WTC11 (cell line): ENCODE measurements around the genes JOSD1, APOBEC3B, APOBEC3F and APOBEC3G.

- PRO-cap = no peak
These were observed 13.5 kb downstream of the EIF3L start for GRCh38 chr22:37862653-37863282.

- PRO-cap = no peak
These were observed 9.8 kb upstream of the MICALL1 start for GRCh38 chr22:37896170-37896741.

DNA sequence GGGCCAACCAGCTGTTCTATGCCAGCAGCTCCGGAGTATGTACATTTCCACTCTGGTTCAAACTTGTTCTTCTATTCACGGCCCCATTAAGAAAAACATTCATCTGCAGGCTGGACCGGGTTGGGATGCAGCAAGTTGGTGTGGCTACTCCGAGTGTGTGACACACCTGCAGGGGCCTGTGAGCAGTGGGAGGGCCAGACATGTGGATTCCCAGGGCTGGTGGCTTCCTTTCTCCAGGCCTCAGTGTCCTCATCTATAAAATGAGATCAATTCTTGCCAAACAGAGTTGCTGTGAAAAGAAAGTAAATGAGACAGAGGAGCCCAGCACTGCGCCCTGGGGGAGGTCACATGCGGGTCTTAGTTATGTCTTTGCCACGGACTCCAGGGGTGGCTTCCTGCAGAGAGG lies 5.1 kb downstream of the MICALL1 start:
- PRO-cap = no peak

DNA sequence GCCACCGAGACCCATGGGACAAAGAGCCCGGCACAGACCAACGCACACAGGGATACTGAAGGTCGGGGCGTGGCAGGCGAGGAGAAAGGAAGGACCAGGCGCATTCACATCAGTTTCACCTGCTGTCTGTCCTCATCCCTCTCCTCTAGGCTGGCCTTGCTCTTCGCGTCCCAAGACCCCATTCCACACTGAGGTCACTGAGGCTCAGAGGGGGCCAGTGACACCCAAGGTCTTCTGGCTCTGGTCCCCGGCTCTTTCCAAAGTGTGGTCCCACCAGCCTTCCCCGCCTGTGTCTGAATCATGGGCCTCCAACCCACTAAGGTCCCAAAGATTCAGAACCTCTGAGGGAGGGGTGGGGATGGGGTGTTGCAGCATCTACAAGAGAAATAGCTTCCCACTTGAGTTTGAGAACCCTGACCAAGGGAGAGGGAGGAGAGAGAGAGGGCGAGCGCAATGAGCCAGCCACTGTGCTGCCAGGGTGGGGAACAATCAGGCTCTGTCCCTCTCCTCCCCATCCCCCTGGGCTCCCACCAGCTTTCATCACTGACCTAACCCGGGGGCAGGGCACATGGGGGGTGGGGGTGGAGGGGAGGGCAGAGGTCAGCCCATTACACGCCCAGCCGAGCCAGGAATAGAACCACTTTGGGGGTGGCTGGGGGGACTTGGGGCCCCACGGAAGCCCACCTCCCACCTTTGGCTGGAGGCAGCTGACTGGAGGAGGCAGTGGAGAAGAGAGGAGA lies 7.1 kb upstream of the PICK1 start:
- PRO-cap = no peak

DNA sequence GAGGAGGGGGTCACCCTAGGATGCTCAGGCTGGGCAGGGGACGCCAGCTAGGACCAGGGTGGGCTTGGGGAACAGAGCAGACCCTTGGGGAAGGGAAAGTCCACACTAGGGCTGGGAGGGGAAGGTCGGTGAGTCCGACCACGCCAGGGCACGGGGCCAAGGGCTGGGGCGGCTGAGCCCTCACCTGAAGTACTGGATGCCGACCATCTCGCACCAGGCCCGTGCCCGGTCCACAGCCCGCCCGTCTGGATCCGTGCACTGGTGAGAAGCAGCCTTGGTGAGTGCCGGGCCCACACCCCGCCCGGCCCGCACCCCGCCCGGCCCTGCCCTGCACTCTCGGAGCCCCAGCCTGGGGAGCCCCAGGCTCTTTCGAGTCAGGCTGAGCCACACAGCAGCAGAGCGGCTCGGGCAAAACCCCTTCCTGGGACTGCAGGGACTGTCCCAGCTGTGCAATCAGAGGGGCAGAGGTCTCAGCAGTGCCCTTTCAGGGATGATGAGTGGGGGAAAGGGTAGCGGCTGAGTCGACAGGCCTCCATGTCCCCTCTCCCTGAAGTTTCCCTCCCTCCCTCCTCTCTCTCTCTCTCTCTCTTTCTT lies 1.9 kb upstream of the BAIAP2L2 start:
- PRO-cap = no peak

DNA sequence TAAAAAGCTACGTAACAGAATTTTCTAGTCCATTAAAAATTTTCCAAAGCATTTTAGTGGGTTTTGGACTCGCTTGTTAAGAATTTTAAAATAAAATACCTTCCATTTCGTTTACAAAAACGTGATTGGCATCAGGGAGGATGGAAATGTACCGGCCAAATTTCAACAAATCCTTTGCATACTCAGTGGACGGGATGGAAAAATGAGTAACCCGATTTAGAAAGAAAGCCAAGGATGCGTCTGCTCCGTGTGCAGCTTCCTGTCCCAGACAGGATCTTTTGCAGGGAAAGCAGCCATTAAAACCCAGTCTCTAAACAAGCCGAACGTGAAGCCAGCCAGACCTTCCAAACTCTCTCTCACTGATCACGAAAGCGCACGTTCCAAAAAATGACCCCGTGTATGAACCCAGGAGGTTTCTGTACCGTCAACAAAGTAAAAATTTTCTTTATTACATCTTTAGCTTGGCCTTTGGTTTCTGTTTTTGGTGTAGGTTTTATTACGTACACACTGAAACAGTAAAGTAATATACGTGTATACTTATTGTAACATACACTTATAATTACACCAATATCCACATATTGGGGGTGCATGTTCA lies 15.5 kb downstream of the TMEM184B start:
- PRO-cap = no peak

DNA sequence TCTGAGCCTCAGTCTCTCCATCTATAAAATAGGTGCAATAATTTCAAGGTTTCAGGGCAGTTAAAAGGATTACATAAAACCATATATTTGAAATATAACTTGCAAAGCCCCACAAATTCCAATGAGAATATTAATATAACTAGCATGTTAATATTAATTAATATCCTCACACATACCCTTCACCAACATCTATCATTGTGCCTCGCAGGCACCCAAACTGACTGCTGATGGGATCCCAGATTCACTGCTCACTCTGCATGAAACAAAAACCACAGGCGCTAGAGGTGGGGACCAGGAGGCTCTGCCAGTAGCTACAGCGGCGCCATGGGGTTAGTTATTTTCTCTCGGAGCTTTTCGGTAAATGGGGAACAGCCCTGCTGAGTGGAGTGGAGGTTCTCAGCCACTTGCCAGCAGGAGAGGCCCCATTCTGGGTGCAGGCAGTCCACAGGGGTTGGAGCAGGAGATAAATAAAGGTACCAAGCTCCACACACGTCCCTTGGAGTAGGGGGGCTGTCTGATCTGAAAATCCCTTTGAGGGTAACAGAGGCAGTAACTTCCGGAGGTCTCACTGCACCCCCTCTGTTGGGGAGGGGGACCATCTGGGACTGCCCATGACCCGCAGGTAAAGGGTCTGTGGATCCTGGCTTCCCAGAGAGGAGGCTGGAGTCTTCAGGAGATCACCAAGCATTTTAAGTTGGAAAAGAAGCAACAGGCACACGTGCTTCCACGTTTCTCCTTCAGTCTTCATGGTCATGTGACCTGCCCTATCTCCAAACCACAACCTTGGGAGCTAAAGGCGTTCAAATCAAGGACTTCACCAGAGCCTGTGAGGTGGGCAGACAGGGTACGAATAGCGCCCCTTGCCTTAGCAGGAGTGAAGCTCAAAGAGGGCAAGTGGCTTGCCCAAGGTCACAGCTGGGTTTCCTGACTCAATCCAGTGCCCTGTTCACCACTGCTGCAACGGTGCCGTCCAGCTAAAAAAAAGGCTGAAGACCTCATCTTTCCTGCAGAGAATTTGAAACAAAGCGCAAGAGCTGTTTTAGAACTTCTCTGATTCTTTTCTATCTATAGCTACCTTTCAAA lies 6.9 kb downstream of the TMEM184B start:
- PRO-cap = no peak

DNA sequence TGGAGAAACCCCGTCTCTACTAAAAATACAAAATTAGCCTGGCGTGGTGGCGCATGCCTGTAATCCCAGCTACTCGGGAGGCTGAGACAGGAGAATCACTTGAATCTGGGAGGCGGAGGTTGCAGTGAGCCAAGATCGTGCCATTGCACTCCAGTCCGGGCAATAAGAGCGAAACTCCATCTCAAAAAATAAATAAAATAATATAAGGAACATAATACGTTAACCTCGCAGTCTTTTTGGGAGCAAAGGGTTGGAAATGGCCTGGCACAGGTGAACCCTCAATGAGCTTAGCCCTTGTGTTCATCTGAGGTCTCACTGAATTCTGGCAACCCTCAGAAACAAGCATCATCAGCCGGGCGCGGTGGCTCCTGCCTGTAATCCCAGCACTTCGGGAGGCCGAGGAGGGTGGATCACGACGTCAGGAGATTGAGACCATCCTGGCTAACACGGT lies 15.2 kb upstream of the TMEM184B start:
- PRO-cap = no peak

- PRO-cap = no peak
These were observed 13.4 kb downstream of the KDELR3 start for GRCh38 chr22:38480905-38482063.

DNA sequence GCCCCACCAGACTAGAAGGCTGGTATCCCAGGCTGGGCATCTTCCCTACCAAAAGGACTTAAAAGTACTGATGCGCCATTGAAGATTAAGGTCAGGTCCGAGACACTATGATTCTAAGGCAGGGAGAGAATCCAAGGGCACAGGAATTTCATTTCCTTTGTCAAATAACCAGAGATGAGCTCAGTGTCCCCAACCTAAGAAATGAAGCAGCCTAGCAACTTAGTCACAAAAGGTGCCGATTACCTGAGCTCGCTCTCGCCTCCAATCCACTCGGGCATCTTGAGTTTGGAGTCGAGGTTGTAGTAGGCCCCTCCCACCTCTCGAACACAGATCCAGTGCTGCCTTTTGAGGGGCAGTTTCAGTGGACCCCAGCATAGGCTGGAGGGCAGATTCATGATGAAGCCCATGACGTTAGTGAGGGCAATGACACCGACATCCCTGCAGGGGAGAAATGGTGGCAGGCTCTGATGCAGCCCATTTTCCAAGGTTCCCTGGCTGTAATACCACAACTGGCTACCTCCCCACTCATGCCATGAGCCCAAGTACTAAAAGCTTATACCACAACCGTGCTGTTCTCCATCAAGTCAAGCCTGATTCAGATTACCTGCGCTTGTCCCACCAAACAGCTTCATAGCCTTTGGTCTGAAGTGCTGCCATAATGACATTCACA lies 7.1 kb downstream of the TOMM22 start:
- PRO-cap = no peak

- PRO-cap = bidirectional peak, plus-strand start at chr22:38700645, minus-strand start at chr22:38700667; bidirectional peak, plus-strand start at chr22:38701119, minus-strand start at chr22:38700940
These were observed at the start of gene JOSD1 for GRCh38 chr22:38700140-38701232. JOSD1 (minus strand) TSS chr22:38700943.

DNA sequence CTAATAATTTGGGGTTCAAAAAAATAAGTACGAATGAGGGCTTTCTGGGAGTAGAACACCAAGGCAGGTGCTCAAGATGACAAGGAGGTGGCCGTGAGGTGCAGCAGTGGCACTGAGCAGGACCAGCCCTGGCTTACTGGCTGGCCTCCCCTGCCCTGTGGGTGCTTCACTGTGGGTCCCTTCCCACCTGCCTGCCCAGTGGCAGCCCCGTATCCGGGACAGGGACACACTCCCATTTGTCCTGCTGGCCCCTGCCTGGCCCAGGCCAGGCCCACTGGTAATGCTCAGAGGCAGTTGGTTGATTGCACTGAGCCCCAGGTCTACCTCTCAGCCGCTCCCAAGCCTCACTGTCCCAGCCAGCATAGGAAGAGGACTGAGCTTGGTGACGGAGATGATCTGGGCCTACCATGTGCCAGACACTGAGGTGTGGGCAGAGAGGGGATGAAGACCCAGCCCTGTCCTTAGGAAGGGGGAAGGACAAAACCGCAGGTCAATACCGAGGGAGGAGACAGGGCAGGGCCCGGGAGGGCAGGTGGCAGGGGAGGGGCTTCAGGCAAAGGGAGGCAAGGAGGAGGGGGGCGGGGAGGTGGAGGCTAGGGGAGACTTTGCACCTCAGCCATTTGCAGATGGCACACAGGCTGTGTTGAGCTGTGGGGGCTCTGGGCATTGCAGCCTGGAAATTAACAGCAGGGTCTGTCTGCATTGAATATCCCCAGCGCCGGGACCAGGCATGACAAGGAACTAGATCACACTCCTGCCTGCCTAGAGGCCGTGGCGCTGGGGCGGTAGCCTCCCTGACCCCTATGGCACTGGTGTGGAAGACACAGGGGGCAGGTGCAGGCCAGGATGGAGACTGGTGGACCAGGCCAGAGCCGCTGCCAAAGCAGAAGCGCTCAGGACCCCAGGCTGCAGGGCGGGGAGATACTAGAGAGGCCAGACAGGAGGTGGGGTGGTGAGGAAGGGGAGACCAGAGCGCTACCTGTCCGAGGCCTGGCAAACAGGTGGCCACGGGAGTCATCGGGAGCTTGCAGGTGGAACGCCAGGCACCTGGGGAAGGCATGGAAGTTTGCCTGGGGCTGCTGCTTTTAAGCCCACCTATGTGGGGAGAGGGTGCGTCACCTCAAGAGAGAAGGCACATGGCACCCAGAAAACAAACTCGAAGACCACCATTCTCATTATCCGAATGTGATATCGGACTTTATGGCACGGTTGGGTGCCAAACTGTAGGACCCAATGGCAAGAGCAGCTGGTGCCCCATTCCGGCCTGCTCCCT lies 11.7 kb downstream of the CBX6 start:
- PRO-cap = no peak

DNA sequence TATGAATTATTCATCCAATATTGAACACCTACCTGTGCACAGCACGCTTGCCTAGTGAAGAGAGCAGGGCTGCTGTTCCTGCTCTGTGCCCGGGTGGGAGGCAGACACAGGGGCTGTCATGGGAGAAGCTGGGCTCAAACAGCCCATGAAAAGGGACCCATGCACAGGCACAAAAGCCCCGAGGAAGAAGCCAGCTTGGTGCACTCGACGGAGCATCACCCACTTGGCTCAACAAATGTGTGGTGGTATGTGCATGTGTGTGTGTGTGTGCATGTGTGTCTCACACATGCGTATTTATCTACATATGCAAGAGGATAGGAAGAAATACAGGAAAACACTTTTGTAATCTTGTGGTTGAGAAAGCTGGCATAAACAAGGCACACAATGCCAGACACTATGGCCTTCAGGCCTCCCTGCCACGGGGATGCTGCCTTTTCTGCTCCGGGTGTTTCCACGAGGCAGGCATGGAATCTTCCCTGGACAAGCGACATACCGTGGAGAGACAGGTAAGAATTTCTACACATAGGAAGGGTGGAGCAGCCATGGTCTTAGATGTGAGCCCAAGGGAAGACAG lies 5.0 kb upstream of the APOBEC3A start:
- PRO-cap = no peak

GRCh38 chr22:38953869-38954500 lies 3.4 kb upstream of the APOBEC3A start:
- PRO-cap = no peak

DNA sequence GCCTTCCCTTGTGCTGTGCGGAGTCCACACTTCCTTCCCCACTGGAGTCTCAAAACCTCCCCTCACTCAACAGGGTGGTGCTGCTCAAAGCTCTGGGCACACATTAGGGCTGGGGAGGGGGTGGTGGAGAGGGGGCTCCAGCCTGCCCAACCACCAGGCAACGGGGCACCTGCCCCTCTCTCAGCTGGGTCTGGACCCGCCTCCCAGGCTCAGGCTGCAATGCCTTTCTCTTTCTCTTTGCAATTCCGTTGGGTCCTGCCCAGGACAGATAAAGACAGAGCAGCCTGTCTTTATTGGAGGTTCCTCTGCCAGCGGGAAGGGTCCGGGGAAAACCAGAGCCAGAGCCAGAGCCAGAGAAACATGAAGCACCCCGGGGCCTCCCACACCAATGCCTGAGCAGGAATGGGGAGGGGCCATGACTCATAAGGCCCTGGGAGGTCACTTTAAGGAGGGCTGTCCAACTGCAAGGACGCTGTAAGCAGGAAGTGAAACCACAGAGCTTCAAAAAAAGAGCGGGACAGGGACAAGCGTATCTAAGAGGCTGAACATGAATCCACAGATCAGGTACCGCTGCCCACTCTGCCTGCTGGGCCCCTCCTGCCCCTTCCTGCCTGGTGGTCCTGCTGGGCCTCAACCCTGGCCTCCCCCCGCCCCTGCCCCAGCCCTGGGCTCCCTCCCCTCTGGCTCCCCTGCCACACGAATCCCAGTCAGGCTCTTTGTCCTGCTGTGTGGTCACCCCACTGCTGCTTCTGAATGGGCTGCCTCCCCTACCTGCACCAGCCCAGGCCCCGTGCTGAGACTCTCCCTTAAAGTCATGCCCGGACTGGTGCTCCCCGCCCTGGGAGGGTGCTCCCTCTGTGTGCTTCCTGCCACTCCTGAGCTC lies at the start of gene APOBEC3B:
APOBEC3B (plus strand) TSS at position 441 of the 883 bp plus-strand sequence.
- PRO-cap = unidirectional peak, plus-strand start at position 494 of the sequence

DNA sequence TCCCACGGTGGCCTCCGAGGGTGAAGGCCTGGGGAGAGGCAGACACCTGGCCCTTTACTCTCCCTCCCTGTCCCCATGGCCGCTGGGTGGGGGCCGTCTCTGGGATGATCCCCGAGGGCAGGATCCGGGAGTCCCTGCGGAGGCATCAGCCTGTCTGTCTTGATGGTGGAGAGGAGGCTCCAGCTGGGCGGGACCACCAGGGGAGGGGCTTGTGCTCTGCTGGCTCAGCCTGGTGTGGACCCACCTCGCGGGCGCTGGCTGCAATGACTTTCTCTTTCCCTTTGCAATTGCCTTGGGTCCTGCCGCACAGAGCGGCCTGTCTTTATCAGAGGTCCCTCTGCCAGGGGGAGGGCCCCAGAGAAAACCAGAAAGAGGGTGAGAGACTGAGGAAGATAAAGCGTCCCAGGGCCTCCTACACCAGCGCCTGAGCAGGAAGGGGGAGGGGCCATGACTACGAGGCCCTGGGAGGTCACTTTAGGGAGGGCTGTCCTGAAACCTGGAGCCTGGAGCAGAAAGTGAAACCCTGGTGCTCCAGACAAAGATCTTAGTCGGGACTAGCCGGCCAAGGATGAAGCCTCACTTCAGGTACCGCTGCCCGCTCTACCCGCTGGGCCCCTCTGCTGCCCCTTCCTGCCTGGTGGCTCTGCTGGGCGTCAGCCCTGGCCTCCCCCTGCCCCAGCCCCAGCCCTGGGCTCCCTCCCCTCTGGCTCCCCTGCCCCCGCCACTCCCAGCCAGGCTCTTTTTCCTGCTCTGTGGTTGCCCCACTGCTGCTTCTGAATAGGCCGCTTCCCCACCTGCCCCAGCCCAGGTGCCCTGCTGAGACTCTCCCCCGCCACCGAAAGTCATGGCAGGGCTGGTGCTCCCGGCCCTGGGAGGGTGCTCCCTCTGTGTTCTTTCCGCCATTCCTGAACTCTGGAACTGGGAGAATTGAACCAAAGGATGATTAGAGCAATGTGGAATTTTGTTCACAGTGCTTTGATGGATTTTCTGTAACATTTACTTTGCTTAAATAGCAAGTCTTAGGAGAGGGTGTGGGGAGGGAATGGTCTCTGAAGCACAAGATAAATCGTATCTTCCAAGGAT lies at the start of gene APOBEC3F:
APOBEC3F (plus strand) TSS at position 472 of the 1,083 bp plus-strand sequence.
- PRO-cap = bidirectional peak, plus-strand start at position 547 of the sequence, minus-strand start at position 265 of the sequence; unidirectional peak, minus-strand start at position 645 of the sequence

GRCh38 chr22:39076813-39077419 lies at the start of gene APOBEC3G:
APOBEC3G (plus strand) TSS chr22:39077275.
- PRO-cap = no peak

DNA sequence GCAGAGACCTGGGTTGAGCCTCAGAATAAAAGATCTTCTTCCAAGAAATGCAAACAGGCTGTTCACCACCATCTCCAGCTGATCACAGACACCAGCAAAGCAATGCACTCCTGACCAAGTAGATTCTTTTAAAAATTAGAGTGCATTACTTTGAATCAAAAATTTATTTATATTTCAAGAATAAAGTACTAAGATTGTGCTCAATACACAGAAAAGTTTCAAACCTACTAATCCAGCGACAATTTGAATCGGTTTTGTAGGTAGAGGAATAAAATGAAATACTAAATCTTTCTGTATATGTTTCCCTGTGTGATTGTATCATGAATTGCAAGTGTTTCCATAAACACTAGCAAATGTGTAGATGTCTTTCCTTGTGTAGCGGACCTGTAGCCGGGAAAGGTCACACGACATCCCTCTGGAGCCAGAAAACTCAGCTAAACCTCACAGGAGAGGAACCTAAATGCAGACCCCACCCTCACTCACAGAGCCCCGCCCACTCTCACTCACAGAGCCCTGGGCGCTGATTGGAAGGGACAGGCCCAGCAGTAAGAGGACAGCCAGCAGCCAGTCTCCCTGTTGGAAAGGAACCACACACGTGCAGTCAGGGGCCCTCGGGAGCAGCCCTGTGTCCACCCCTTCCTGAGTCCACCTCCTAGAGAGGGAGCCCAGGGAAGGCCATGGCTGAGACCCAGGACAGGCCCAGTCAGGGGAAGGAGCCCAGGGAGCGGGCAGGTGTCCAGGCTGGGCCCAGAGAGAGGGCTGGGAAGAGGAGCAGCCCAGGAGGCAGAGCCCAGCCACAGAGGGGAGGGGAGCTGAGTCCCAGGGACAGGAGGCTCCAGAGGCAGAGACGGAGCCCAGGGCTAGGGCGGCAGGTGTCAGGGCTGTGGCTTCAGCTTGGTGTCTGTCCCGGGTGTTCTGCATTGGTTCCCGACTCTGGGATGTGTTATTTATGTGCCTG lies 9.3 kb upstream of the APOBEC3H start:
- PRO-cap = unidirectional peak, plus-strand start at position 570 of the sequence

- PRO-cap = bidirectional peak, plus-strand start at chr22:39171337, minus-strand start at chr22:39171266
These were observed 18.6 kb upstream of the CBX7 start for GRCh38 chr22:39170897-39171563.

- PRO-cap = no peak
These were observed 28.8 kb downstream of the RPL3 start for GRCh38 chr22:39290363-39291226.